Uterus (tissue), 7 donors: ENCODE results near the gene POLR3A.

- PRO-cap, 4 experiments, result no peak in any of the 4 experiments
- RAMPAGE, long total RNA, 2 experiments, result no peak in any of the 2 experiments
- RRBS, result no CpG with 5 or more reads among the region's 15 CpGs
These were observed 83.2 kb downstream of the DLG5 start for GRCh38 chr10:77843254-77843946.

- PRO-cap, 4 experiments, result peak in 2 of 4 experiments; most common plus-strand start chr10:77889661 (in 2); most common minus-strand start chr10:77889462 (in 1)
- RAMPAGE, long total RNA, 2 experiments, result no peak in any of the 2 experiments
- RRBS, result no CpG with 5 or more reads among the region's 7 CpGs
These were observed 37.4 kb downstream of the DLG5 start for GRCh38 chr10:77888939-77889786.

DNA sequence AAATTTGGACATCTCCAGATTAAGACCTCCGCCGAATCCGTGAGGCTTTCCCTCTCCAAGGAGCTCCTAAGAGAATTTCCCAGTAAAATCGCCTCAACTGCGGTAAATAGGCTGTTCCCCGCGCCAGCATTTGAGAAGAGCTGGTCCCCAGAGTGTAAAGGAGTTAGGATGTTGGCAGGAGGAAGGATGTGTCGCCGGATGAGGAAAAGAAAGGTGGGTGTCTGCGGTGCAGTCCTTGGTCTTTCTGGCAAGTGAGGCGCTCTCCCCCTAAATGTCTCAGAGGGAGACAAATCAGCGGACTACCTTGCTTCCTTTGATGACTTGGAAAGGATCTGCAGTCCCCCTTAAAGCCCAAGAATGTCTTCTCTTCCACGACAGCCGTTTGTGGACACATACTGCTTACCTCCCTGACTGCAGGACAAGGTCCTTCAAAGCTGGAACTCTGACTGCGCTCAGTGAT is 885 bp upstream of the DLG5 start:
- PRO-cap, 4 experiments, result peak in 1 of 4 experiments; most common minus-strand start position 246 of the sequence (in 1)
- RAMPAGE, long total RNA, 2 experiments, result no peak in any of the 2 experiments
- RRBS, result no CpG with 5 or more reads among the region's 15 CpGs

DNA sequence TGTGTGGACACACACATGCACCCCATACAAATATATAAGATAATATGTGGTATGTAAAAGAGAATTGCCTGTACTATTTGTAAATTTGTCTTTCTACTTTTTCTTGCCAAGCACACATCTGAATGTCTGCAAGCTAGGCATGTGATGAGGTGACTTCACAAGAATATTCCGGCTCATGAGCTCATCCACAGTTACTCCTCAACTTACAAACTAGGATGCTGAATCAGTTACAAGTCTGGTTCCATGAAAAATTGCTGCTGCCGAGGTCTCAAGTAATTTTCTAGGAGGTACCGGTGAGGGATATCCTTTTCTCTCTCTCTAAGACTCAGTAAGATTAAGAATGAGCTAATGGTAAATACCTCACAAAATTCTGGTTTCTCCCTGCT is 26.4 kb downstream of the POLR3A start:
- PRO-cap, 4 experiments, result peak in 1 of 4 experiments; most common plus-strand start position 226 of the sequence (in 1)
- RAMPAGE, long total RNA, 2 experiments, result no peak in any of the 2 experiments
- RRBS, result 35% methylated on average over 2 of the region's 3 CpGs

- PRO-cap, 4 experiments, result peak in 4 of 4 experiments; most common plus-strand start chr10:78029643 (in 4); most common minus-strand start chr10:78029513 (in 4)
- RAMPAGE, long total RNA, 2 experiments, result start-site peak on the minus strand in 1 of 2 experiments, at chr10:78029498-78029504 at its widest, 54 reads per replicate
- RRBS, result 1% methylated on average over 3 of the region's 33 CpGs
These were observed at the start of gene POLR3A for GRCh38 chr10:78029332-78030285. TSS of gene POLR3A (minus strand) at chr10:78029515.

DNA sequence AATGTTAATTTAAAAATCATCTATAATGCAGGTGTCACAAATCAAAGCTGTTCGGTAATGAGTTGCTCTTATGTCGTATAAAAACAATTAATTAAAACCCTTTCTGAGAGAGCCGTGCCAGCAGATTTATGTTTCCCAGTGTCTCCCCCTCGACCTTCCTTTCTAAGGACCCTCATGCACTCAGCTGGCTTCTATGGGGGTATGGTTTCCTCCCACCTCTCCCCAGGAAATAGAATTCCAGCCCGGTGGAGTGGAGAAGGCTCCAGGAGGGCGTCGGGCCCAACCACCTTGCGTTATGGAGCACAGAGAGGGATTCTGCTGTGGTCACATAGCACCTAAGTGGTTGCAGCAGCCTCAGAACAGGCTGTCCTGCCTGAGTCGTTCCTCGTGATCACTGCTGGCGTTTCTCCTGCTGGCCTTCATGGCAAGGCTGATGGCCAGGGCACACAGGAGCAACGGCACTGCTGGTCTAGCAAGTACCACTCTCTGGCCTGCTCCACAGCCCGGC is 244.1 kb downstream of the RPS24 start:
- PRO-cap, 4 experiments, result no peak in any of the 4 experiments
- RAMPAGE, long total RNA, 2 experiments, result no peak in any of the 2 experiments
- RRBS, result no CpG with 5 or more reads among the region's 13 CpGs

DNA sequence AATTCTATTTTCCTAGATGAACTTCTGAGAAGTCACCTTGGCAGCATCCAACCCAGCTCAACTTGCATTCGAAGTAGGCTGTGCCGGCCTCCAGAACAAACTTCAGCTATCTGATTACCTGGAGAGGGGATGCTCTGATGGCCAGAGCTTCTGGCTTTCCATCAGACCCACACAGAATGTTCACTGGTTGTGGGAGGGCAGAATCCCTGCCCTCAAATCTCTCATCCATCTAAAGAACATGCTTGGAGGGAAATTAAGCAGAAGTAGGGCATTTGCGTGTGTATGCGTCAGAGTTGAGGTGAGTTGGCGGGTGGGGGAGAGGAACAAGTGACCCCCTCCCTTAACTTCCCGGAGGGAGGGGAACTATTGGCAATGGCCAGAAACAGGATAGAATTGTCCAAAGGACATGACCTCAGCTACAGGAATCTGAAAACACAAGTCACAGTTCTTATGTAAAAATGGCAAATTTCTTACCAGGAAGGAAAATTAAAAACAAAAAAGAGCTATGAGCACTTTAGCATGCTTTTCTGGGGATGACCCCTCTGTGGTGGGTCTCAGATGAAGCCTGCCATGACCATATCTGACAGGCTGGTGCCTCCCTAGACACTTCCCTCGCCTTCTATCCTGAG is 278.7 kb downstream of the RPS24 start:
- PRO-cap, 4 experiments, result no peak in any of the 4 experiments
- RAMPAGE, long total RNA, 2 experiments, result no peak in any of the 2 experiments
- RRBS, result no CpG with 5 or more reads among the region's 7 CpGs

- PRO-cap, 4 experiments, result no peak in any of the 4 experiments
- RAMPAGE, long total RNA, 2 experiments, result no peak in any of the 2 experiments
- RRBS, result no CpG with 5 or more reads among the region's 1 CpG
These were observed 393.9 kb downstream of the RPS24 start for GRCh38 chr10:78427603-78427936.

DNA sequence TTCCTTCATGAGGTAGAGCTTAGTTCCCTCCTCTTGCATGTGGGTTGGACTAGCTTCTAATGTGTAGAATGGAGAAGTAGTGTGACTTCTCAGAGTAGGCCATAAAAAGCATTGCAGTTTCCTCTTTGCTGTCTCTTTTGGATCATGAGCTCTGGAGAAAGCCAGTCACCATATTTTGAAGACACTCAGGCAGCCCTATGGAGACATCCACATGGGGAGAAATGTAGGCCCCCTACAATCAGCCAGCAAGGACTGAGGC is 512.0 kb upstream of the ZMIZ1 start:
- PRO-cap, 4 experiments, result no peak in any of the 4 experiments
- RAMPAGE, long total RNA, 2 experiments, result no peak in any of the 2 experiments

DNA sequence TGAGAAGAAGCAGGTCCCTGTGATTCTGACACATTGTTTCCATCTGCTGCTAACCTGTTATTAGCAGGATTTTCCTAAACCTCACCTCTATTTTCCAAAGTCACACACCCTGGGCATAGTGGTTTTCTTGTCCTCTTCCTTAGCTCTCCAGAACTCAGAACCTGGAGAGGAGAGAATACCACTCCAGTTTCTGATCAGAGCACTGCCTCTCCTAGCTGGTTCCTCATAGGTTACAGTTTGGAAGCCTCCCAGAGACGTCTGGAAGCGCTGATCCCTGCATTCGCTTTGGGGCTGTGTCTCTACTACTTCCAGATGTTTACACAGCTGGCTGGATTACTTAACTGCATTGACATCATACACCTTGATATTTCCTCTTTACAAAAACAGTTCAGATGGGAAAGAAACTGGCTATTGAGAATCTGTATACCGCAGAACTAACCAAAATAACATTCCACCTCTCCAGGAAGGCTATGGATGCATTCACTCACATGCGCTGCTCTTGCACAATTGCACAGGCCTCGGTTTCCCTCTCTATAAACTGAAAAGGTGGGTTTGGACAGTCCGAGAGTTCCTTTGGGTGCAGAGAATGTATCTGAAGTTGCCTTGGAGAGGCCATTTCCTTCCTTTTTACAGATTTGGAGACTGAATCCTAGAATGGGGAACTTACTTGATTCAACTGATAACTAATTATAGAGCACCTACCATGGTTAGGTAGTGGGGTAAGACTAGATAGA is 327.2 kb upstream of the ZMIZ1 start:
- PRO-cap, 4 experiments, result peak in 1 of 4 experiments; most common minus-strand start position 287 of the sequence (in 1)
- RAMPAGE, long total RNA, 2 experiments, result no peak in any of the 2 experiments
- RRBS, result no CpG with 5 or more reads among the region's 7 CpGs

DNA sequence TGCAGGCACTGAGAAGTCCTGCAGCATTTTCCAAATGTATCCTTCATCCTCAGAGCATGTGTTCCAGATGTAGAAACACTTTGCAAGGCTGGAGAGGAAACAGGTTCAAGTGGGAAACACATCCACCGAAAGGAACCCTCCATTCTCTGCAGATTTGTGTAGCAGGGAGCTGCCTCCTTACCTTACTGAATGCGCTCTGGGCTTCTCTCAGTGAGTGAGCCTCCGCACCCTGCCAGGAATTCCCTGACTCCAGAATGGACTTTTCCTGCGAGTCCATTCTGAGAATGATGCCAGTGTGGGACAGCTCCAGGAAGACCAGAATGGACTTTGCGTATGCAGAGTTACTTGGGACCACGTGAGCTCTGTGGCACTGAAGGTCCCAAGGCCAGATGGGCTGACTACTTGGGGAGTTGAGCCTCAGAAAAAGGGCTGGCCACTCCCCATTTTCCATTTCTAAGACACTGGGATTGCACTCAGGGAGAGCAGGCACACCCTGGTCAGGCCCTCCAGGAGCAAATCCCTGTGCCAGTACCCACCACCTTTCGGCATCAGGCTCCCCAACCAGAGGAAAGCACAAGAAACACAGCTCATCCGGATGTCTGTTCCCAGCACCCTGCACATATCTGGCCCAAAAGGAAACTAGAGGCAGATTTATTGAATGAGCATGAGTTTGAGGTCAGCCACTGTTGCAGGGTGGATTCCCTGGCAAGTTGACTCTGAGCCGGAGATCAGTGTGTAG is 324.7 kb upstream of the ZMIZ1 start:
- PRO-cap, 4 experiments, result no peak in any of the 4 experiments
- RAMPAGE, long total RNA, 2 experiments, result no peak in any of the 2 experiments
- RRBS, result 10% methylated on average over 1 of the region's 9 CpGs

DNA sequence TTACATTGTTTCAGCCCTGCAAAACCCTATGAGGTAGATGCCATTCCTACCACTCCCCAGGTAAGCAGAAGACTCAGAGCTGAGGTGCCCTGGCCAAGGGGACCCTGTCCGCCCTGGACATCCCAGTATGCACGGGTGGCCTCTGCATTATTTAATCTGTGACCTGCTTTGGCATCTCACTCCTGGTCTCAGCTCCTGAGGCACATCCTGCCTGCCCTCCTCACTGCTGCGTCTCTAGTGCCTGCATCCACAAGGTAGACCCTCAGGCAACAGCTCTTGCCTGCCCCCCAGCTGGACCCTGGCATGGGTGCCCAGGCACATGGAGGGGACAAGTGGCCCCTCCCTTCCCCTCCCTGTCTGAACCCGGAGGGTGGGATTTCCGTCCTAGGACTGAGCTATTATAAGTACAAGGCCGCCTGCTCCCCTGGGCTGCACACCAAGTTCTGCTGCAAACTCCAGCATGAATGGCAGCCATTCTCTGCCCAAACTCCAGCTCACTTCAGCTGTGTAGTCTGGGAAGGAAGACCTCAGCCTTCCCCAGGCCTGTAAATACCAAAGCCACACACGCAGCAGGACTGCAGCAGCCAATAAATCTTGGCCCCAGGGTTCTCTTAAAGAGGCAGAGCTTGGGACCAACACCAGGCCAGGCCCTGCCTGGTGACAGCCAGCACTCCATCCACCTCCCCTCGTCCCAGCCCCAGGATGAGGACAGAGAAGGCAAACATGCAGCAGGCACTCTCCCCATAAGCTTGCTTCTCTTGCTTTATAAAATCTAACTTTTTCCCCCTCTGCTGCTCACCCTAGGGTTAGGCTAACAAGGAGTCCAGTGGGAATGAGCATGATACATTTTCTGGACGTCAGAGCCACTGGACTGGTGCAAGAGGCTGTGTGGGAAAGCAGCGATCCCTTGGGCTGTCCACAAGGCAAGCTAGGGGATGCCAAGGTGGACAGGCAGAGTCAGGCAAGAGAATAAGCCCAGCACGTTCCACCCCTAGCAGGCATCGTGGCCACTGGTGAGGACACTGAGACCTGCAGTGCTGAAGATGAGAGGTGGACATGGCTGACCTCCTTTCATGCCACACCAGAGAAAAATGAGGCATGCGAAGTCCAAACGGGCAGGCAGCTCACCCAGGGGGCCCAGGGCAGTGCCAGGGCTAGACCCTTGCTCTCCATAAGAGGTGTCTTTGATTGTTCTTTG is 291.2 kb upstream of the ZMIZ1 start:
- PRO-cap, 4 experiments, result no peak in any of the 4 experiments
- RAMPAGE, long total RNA, 2 experiments, result no peak in any of the 2 experiments
- RRBS, result no CpG with 5 or more reads among the region's 14 CpGs

- PRO-cap, 4 experiments, result no peak in any of the 4 experiments
- RAMPAGE, long total RNA, 2 experiments, result no peak in any of the 2 experiments
- RRBS, result no CpG with 5 or more reads among the region's 9 CpGs
These were observed 134.4 kb upstream of the ZMIZ1 start for GRCh38 chr10:78934327-78934841.

GRCh38 chr10:78972364-78973105 is 96.2 kb upstream of the ZMIZ1 start:
- PRO-cap, 4 experiments, result peak in 4 of 4 experiments; most common plus-strand start chr10:78972913 (in 4); most common minus-strand start chr10:78972657 (in 1)
- RAMPAGE, long total RNA, 2 experiments, result no peak in any of the 2 experiments
- RRBS, result no CpG with 5 or more reads among the region's 11 CpGs

DNA sequence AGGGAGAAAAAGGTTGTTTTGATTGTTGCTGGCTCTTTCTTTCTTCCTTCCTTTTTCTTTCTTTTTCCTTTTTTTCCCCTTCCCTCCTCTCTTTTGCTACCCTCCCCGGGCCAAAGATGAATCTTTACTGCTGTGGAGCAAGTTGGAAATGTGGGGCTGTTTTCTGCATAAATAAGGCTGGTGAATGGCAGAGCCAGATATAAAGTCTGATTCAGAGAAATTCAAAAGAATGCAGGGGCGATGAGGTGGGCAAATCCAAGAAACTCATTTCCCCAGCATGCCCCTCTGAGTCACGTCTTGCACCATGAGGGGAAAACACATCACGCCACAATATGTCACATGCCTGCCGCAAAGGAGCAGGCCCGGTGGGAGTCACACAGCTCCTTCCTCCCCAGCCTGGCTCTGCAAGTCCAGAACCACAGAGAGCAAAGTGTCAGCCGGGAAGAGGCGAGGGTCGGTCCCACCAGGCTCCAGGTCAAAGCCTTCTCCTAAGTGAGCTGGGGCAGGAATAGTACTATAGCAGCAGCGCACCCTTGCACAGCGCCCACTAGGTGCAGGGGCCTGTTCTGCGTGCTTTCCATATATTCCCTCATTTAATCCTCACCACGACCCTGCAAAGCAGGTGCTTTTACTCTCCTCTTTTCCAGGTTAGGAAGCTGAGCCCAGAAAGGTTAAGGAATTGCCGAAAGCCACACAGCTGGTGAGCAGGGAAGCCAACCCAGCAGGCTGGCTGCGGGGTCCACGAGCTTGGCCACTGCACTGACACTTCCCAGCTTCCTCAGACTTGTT is 94.2 kb upstream of the ZMIZ1 start:
- PRO-cap, 4 experiments, result peak in 4 of 4 experiments; most common plus-strand start position 413 of the sequence (in 2); most common minus-strand start position 175 of the sequence (in 2)
- RAMPAGE, long total RNA, 2 experiments, result no peak in any of the 2 experiments
- RRBS, result 3% methylated on average over 2 of the region's 16 CpGs

DNA sequence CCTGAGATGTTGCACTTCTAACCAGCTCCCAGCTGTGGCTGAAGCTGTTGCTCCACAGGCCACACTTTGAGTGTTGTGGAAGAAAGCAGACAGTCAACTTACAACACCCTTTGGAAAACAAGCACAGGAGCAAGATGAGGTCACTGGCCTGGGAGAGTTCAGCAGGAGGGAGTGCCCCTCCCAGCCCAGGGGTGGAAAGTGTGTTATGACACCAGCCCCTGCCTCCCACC is 48.9 kb upstream of the ZMIZ1 start:
- PRO-cap, 4 experiments, result peak in 1 of 4 experiments; most common plus-strand start position 69 of the sequence (in 1); most common minus-strand start position 68 of the sequence (in 1)
- RAMPAGE, long total RNA, 2 experiments, result no peak in any of the 2 experiments

DNA sequence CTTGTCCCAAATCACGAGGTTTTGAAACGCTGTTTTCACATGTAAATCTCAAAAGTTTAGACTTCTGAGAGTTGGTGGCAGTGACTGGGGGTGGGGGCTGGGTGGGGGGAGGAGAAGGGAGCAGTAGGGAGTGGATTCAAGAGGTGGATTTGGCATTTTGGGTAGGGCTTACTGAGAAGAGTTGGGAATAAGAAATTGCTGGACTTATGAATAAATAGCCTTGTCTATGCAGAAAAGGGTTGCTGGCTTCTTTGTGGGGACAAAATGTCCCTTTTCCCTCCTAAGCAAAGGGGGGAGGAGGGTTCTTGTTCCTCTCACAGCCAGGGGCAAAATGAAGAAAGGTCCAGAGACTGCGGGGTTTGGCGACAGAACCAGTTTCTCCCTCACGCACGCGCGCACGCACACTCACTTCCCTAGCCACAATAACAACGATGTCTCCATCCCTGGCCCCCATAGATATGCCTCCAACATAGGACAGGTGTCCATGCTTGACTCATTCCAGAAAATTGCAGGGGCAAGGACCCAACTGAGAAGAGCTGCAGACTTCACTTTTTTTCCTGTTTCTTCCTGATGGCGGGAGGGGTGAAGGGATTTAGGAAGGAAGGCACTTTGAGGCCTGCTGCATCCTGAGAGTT is 3.2 kb downstream of the ZMIZ1 start:
- PRO-cap, 4 experiments, result peak in 2 of 4 experiments; most common plus-strand start position 346 of the sequence (in 1); most common minus-strand start position 333 of the sequence (in 2)
- RAMPAGE, long total RNA, 2 experiments, result no peak in any of the 2 experiments
- RRBS, result no CpG with 5 or more reads among the region's 11 CpGs

DNA sequence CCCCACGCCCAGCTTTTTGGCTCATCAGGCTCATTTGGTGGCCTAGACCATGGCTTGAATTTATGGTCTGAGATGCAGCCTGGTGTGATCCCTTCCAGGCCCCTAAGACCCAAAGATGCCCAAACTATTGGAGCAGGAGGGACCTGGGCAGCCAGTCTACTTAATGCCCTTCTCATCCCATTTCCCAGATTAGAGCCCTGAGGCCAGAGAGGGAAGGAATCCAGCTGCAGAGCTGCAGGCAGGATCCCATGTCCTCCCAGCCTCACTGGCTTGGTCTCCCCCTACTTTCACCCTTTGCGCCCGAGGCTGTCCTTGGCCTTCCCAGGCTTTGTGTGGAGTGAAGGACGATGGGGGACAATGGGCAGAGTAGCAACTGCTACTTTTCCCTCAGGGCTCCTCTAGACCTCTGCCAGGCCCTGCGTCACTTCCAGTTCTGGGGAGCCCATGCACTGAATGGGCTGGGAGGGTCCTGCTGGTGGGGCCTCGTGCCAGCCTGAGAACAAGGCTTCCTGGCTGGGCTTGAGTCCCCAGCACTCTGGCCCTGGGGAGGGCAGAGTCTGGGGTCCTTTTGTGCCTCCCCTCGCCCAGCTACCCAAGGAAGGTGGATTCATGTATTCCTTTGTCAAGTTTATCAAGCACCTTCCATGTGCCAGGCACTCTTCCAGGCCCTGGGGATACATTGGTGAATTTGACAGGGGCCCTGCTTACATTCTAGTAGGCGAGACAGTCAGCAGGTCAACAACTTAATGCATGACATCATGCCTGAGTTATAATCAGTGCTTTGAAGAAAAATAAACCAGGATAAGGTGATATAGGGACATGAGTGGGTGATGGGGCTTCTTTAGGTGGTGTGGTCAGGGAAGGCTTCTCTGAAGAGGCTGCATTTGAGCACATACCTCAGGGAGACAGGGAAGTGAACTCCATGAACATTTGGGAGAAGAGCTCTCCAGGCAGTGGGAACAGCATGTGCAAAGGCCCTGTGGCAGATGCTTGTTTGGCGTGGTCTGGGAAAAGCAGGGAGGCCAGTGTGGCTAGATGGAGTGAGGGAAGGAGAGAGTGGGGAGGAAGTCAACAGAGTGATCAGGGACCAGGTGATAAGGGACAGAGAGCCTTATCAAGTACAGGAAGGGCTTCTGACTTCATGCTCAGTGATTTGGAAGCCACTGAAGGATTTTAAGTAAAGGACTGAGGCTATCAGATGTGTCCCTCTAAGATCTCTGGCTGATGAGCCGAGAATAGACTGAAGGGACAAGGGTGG is 14.0 kb downstream of the ZMIZ1 start:
- PRO-cap, 4 experiments, result no peak in any of the 4 experiments
- RAMPAGE, long total RNA, 2 experiments, result no peak in any of the 2 experiments
- RRBS, result no CpG with 5 or more reads among the region's 10 CpGs

- PRO-cap, 4 experiments, result no peak in any of the 4 experiments
- RAMPAGE, long total RNA, 2 experiments, result start-site peak on the plus strand in 1 of 2 experiments, at chr10:79090529-79090609 at its widest, 5 reads per replicate
- RRBS, result no CpG with 5 or more reads among the region's 4 CpGs
These were observed 21.7 kb downstream of the ZMIZ1 start for GRCh38 chr10:79090400-79090842.

DNA sequence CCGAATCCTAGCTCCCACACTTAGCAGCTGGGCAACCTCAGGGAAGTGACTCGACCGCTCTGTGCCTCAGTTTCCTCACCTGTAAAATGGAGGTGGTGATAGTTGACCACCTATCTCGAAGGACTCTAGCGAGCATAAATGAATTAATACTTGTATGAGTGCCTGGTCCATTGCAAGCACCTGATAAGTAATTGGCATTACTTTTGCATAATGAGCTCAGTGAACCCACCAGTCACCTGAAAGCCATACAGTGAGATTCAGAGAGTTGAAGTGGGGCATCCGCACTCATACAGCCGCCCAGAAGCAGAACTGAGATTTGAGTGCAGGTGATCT is 29.6 kb downstream of the ZMIZ1 start:
- PRO-cap, 4 experiments, result no peak in any of the 4 experiments
- RAMPAGE, long total RNA, 2 experiments, result no peak in any of the 2 experiments
- RRBS, result no CpG with 5 or more reads among the region's 7 CpGs